Mesenchymal stem cell of adipose (primary cell): ENCODE measurements around the genes DDX56, MYO1G, NACAD and IGFBP3.

DNA sequence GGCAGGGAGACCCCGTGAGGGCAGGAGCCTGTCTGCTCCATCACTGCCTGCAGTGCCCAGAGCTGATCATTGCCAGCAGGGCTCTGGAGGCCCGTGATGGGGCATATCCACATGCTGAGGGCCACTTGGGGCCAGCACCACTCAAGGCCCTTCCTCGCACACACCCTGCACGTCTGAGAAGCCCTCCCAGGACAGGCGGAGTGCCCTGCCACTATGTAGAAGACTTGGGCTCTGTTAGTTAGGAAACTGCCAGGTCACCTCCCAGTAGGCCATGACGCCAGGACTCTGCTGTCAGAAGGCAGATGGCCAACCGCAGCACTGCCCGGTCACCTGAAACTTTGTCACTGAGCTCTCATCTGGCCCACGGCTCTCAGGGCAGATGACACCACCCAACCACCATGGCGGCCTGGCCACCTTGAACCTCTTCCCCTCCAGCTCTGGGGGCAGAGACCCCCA, 42.0 kb downstream of the CAMK2B start:
- CAGE, long polyA plus RNA = no peak

GRCh38 chr7:44384067-44384266, 58.6 kb upstream of the CAMK2B start:
- CAGE, long polyA plus RNA = no peak

DNA sequence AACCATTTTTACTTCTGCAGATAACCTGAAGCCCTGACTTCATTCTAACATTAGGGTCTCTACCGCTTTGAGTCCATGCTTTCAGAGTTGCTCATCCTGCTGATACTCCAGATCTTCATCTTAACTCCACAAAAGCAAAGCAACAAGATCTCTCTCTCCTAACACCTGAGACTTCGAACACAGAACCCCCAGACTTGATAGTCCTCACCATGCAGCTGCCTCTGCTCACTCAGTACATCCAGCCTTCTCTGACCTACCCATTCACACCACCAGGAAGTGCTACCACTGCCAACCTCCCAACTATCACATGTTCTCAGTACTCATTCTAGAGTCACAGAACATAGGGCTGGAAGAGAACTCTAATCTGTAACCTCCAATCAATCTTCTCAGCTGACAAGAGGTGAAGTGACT, 3.9 kb downstream of the NUDCD3 start:
- CAGE, long polyA plus RNA = no peak

- CAGE, long polyA plus RNA = no peak
Measured at GRCh38 chr7:44535926-44536410, 5.2 kb downstream of the NPC1L1 start.

DNA sequence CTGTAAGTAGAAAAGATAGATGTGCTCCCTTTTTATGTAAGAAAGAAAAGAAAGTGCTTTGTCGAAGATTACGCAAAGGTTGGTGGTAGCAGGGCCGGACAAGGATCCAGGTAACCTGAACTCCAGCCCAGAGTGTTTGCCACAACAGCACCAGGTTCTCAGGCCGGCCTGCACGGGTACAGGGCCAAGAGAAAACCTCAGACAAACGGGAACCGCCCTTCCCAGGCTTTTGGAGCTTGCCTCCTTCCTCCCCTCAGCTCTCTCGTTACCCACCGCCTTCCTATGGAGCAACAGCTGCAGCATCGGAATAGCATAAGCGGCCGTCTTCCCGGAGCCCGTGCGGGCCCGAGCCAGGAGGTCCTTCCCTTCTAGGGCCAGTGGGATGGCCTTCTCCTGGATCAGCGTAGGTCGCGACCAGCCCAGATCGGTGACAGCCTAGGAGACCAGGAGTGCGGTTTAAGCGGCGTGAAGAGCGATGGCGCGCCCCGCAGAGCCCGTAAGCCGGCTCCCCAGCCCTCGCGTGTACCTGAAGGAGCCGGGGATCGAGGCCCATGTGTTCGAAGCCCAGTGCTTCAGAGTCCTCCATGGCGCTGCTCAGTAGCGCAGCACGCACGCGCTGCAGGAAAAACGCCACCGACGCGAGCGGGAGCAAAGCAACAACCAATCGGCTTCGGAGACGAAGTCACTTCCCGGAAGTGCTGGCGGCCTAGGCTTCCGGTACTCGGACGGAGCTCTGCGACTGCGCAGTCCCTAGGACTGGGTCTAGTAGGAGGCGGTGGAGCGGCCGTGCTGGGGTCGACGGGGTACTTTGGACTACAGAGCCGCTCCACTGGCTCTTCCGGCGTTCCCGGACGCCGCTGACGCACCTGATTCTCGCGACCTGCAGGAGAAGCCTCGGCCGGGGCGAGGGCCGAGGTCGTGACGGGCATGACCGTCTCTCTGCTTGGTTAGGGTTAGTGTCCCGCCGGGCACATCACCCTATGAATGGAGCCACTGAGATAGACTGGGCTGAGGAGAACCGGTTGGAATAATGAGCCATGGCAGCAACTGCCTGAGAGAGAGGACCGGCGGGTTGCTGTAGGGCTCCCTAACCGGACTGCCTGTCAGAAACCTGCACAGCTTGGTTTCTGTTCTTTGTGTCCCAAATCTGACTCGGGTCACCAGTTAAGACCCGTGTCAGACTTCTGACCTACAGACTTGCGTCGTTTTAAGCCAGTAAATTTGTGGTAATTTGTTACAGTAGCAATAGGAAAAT, at the start of gene DDX56:
Gene DDX56 (minus strand): TSS at position 599 of the 1,255 bp plus-strand sequence.
- CAGE, long polyA plus RNA = no peak

DNA sequence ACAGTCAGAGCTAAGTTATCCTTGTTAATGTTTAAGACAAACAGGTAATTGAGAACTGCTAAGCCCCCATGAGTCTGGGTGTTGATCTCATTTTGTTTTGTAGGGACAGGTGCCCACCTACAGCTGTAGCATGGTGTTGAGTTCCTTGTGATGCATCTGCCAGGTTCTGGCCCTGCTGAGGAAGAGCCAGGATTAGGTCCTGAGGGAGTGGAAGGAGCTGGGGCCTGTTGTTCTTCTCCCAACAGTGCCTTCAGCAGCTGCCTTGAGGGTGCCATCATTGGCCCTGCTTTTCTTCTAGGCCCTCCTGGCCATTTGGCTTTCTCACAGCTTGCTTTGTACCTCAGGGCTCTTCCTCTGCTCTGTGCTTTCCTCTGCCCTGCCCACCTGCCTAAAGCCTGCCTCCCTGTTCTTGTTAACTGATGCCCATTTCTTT, 22.7 kb downstream of the OGDH start:
- CAGE, long polyA plus RNA = no peak

GRCh38 chr7:44759280-44759952, 10.8 kb downstream of the ZMIZ2 start:
- CAGE, long polyA plus RNA = no peak

- CAGE, long polyA plus RNA = no peak
Measured at GRCh38 chr7:44761242-44762277, 12.9 kb downstream of the ZMIZ2 start.

GRCh38 chr7:44801530-44802655, 5.4 kb downstream of the PPIA start:
- CAGE, long polyA plus RNA = no peak

DNA sequence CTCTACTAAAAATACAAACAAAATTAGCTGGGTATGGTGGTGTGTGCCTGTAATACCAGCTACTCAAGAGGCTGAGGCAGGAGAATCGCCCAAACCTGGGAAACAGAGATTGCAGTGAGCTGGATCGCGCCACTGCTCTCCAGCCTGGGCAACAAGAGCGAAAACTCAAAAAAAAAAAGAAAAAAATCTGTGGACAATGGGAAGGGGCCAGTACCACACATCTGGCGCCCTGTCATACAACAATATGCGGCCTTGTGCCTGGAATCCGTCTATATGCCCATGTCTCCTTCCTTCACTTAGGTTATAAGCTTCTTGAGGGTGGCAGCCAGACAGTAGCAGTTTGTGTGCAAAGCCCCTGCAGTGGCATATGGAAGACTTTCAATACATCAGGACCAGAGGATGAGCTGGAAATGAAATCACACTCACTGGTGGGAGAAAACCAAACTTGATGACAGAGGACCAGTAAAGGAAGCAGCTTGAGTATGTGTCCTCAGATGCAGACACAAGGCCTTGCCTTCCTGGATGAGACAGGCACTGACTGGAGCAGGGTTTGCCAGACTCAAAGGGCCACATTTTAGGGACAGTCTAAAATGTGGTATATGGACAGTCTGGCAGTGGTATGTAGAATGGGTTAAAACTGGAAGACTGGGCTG, 23.6 kb downstream of the H2AZ2 start:
- CAGE, long polyA plus RNA = no peak

- CAGE, long polyA plus RNA = no peak
Measured at GRCh38 chr7:44978527-44979505, at the start of gene MYO1G. Gene MYO1G, minus strand, starts transcription at chr7:44979015.

GRCh38 chr7:44981504-44982167, 2.8 kb upstream of the MYO1G start:
- CAGE, long polyA plus RNA = no peak

DNA sequence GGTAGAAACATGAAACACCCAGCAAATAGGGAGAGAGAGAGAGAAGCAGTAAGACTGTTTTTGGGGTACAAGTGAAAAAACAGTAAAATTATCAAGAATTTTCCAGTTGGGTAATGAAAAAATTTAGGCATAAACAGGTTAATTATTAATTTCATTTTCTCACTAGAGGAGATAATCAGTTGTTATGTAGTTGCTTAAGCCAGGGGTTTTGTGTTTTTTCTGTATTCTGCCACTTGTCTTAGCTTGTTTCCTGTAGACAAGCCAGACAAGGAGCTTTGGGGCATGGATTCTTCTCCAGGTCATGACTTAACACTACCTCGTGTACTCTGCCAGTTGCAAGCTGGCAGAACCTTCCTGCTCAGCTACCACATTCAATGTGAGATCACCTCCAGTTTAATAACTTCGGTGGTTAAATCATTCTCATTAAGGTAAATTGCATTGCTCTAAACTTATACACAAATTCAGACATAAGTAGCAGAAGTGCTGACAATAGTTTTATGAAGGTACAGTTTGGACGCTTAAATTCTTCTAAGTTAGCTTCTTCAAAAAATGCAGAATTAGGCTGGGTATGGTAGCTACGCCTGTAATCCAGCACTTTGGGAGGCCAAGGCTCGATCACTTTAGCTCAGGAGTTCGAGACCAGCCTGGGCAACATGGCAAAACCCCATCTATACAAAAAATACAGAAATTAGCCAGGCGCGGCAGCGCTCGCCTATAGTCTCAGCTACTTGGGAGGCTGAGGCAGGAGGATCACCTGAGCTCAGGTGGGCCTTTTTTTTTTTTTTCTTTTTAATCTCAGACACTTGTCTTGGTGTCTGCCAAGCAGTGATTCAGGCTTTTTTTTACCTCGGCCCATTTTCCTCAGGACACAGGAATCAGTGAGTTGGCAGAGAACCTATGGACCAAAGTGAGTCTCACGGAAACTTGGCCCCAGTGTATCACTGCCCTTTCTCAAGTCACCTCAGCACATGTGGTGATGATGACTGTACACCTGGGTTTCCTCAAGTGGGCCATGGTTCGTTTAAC, 2.0 kb downstream of the CCM2 start:
- CAGE, long polyA plus RNA = no peak

DNA sequence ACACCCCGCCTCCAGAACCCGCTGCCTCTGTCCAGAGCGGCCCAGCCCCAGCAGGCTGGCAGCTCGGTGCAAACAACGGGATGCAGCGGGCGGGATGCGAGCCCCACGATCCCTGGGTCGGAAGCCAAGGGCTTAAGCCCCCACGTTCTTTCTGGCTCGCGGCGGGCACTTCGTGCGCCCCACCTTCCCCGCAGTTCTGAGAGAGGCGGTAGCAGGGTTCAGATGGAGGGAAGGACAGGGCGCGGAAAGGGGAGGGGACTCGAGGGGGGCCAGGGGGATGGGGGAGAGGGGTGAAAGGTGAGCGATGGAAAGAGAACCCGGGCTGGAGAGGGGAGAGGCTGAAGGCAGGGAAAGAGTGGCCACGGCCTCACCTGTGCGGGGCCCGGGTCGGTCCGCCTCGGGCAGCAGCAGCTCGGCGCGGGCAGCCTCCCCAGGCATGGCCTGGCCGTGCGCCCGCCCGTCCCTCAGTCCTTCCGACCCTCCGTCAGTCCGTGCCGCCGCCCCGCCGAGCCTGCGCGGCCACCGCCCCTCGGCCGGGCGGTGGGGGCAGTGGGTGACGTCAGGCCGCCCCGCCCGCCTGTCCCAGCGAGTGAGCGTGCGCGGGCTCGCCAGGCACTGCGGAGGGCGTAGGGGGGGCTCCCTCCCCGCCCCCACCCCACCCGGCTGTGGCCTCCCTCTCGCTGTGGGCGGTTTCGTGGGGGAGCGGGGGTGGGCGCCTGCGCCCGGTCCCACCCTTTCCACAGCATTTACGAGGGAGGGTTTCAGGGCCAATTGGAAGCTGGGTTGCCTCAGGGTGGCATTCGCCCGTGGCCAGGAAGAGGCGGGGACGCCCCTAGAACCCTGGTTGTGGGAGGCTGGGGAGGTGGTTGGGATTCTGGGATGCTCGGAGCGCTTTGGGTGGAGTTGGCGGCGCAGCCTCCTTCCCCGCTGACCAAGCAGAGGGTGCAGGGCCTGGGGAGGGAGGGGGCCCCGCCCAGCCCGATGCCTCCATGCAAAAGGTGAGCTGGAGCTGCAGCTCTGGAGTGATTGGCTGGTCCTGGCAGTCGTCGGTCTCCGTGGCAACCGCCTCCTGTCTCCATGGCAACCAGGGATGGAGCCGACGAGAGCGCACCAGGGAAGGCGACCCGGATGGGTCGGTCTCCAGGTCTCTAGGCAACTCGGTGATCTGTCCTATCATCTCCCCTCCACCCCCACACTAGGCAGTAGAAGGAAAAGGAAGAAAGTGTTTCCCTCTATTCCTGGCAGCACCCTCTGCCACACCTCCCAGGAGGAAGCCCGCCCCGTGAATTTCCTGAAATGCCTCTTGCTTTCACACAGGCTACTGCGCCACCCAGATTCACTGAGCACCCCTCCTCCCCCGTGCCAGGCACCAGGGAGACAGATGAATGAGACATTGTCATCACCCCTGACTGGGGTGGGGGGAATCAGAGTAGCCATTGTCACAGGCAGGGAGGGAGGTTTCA, at the start of gene NACAD:
Gene NACAD (minus strand): TSS at position 513 of the 1,463 bp plus-strand sequence.
- CAGE, long polyA plus RNA = no peak

- CAGE, long polyA plus RNA = no peak
Measured at GRCh38 chr7:45690406-45691036, 116.4 kb downstream of the ADCY1 start.

DNA sequence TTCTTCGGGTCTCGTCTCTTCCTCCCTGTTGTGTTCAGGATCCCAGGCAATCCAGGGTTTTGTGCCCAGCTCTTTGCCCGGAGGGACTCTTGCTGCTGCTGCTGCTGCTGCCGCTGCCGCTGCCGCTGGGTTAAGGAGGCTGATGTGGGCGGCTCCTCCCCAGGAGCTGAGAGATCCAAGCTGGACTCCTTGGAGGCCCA, 6.9 kb downstream of the CCDC201 start:
- CAGE, long polyA plus RNA = no peak

DNA sequence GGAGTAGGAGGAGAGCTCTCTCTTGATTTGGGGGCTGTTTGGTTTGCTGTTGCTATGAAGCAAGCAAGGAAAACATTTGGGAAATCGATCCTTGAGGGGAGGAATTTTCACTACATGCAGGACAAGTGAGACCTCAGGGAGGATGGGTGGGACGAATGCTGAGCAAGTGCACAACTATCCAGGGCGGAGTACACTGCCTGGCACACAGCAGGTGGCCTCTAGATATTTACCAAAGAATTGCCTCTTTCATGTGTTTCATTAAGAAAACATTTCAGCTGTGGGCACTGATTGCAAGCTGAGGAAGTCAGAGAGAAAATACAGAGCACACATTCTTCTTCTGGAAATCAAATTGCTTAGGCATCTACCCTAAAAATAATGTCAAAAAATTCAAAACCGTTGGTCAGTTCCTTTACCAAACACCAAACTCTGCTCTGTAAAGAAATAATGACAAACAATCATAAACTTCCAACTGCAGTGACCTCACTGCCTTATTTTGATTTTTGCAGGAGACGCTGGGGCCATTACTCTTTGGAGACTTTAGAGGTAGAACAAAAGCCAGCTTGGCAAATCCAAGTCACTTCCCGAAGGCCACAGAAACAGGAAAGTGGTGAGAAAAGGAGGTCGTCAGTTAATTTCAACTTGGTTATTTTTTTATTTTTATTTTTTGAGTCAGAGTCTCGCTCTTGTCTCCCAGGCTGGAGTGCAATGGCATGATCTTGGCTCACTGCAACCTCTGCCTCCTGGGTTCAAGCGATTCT, 2.6 kb upstream of the IGFBP1 start:
- CAGE, long polyA plus RNA = no peak

DNA sequence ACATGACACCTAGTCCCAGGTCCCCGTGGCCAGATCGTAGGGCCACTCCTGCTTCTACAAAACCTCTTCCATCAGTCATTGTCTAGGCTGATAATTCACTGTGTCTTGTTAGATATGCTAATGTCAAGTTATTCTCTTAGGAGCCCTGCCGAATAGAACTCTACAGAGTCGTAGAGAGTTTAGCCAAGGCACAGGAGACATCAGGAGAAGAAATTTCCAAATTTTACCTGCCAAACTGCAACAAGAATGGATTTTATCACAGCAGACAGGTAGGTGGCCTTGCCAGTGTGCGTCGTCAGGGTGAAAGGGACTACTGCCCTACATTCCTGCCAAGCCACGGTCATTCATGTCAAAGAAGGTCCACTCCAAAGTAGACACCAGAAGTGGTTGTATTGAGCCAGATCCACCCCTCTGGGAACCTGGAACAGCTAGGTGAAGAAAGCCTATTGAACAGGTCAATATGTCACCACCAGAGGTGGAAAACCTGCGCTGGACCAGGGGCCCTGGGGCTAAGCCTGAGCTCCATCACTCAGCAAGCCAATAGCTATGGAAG, 3.6 kb downstream of the IGFBP1 start:
- CAGE, long polyA plus RNA = no peak

GRCh38 chr7:45920479-45921621, at the start of gene IGFBP3:
Gene IGFBP3, minus strand, starts transcription at chr7:45921272.
- CAGE, long polyA plus RNA = no peak

DNA sequence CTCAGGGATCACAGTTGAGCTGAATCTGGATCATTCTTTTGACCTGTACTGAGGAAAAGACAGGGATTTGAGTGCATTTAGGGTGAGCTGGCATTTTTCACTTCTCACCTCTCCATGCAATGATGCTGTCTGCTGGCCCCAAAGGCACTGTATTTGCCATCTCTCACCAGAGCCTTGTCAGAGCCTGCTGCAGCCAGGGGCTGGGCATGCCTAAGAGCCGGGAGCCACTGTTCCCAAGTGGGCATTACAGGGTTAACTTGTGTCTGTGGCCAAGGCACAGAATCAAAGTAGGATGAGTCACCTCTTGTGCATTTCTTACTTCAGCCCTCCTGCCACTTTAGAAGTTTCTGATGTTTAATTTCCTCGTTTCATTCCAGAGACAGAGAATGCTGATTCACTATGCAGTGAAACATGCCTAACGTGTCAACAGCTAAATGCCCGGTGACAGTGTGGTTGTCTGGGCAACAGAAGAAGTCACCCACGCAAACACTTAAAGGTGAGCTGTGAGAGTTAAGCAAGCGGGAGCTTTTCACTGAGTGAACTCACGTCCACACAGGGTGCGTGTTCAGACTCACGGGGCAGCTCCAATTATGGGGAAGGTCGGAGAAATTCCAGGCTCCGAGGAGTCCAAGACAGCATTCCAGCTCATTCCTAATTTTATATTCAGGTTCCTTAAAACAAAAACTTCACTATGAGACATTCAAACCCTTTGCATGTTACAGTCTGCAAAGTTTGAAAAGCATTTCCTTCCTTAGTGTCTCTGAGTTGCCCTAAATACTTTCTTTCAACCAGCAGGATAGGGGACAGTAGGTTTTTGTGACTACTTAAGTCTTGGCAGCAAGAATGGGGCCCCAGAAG, 57.1 kb upstream of the IGFBP3 start:
- CAGE, long polyA plus RNA = no peak